Pulmonary artery (tissue), 1 donor: ENCODE measurements around the genes ELF2 and NAA15.

- PRO-cap, result no peak
Measured at GRCh38 chr4:139007805-139008077, 7.8 kb upstream of the NOCT start.

DNA sequence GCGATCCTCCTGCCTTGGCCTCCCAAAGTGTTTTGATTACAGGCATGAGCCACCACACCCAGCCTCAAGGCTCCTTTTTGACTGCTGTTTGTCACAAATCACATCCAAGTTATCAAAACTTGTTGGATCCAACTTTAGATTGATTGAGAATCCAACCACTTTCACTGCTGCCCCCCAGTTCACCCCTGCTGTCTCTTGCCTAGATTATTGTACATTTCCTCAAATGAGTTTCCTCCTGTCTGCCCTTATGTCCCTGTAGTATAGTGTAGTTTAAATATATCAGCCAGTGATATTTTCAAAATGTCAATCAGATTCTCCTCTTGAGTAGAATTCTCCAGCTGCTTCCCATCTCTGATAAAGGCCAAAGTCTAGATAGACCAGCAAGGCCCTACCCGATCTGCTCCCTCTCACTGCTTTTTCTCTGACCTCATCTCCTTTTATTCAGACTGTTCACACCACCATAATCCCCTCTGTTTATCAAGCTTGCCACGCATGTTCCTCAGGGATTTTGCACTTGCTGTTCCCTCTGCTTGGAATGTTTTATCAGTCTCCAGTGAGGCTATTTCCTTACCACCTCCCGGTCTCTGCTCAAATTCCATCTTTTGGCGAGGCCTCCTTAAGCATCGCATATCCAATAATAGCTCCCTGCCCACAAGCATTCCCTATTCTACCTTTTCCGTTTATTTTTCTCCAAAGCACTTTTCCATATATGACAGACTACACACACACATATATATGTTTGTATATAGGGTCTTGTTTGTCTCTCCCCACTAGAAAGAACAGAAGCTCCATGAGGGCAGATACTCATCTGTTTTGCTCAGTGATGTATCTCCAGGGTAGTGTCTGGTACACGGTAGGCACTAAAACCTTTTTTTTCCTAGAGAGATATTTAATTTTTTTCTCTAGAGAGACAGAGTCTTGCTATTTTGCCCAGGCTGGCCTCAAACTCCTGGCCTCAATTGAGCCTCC, 20.1 kb downstream of the NOCT start:
- PRO-cap, result no peak

- PRO-cap, result no peak
Measured at GRCh38 chr4:139082107-139082312, 66.4 kb downstream of the NOCT start.

DNA sequence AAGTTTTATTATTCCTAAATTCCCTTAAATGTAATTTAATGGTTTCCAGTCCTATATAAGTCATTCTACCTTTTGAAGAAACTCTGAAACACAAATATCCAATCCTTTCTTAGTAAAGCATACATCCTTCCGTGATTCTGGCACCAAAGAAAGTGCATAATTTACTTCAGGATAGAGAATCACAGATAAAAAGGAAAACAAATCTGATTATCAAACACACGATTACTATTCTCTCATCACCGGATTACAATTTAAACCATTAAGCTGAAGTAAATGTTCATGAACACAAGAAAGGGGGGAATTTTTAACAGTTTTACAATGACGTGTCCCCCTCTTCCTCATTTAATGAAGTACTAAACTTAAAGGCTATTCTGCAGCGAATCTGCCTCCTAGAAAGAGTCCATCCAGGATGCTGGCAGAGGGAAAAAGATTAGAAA, 1.5 kb downstream of the ELF2 start:
- PRO-cap, result no peak

DNA sequence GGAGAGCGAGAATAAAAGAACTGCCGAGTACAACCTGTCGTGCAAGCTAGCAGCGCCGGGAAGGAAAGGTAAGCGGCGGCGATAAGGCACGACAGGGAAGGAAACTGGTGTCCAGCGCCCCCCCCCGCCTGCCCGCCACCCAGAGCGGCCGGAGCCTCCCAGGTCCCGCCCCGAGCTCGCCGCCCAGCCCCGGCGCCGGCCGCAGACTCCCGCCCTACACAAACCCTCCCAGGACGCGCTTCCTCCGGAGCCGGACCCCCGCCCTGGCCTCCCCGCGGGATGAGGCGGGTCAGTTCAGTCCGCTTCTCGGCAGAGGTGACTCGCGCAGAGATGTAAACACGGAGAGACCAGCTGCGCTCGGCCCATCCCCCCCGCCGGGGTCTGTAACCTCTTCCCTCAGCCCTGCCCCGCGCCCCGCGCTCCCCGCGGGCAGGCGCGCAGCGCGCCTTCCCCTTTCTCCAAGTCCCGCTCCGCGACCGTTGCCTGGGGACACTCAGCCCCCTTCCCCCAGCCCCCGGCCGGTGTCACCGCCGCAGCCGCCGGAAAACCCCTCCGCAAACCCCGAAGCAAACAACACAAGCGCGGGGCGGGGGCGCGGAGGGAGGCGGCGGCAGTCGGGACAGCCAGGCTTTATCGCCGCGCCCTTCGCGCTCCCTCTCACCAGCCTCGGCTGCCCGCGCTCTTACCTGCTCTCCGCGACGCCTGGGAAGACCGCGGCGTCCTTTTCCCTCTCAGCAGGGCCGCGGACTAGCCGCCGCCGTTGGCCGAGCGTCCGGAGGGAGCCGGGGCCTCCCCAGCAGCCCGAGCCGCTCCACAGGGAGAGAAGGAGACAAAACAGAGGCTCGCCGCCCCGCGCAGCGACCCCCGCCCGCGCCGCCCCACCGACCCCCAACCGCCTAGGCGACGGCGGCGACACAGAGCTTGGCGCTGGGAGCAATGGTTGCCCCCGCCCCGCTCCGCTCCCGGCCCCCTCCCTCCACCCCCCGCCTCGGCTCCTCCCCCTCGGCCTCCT, at the start of gene ELF2:
Gene ELF2 (minus strand): TSS at position 938 of the 1,012 bp plus-strand sequence.
- PRO-cap, result bidirectional peak, plus-strand start at position 231 of the sequence, minus-strand start at position 83 of the sequence; bidirectional peak, plus-strand start at position 578 of the sequence, minus-strand start at position 459 of the sequence; bidirectional peak, plus-strand start outside the sequence, minus-strand start at position 938 of the sequence

- PRO-cap, result bidirectional peak, plus-strand start at chr4:139301527, minus-strand start at chr4:139301311
Measured at GRCh38 chr4:139301136-139301837, at the start of gene NAA15. Gene NAA15, plus strand, starts transcription at chr4:139301505.

DNA sequence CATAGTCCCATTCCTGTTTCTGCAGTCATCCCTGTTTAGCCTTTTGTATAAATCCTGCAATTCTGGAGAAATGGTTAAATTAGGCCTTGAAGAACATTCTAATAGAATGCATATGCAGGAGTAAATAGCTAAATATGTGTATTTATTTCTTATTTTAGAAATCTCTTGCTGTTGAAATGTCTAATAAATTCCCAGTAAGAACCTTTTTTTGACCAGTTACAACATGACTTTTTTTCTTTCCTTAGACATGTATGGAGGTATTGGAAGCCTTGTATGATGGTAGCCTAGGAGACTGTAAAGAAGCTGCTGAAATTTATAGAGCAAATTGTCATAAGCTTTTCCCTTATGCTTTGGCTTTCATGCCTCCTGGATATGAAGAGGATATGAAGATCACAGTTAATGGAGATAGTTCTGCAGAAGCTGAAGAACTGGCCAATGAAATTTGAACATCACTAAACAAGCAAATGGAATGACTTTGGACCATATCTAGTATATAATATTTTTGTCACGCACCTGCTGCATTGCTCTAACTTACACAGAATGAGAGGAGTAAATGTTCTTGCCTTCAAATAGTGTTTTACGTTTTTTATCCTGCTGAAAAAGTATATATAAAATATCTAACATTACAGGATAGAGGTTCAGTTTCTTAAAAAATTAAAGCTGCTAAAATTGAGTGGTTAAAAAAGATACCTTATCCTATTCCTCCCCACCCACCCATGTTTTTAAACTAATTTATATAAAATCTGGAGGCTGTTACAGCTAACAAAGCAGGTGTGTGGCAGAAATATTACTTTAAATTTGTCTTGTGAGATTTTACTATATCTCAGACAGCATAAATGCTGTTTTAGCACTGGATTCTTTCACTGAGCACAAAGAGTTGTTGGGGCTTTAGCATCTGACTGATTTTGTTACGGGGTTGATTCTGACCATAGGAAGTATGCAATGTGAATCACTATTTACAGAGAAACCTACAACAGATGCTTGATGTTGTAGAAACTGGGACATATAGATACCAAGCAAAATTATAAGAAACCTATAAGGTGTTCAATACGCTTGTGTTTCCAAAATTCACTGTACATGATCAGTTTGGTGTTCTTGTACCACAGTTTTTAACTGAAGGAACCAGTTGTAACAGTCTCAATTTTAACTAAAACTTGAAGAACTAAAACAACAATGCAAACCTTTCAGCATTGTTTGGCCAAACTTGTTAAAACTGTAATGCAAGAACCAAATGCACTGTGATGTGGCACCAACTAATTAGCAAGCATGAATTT, 65.8 kb upstream of the RAB33B start:
- PRO-cap, result no peak

GRCh38 chr4:139535355-139535832, 20.6 kb downstream of the SETD7 start:
- PRO-cap, result no peak

- PRO-cap, result bidirectional peak, plus-strand start at chr4:139555344, minus-strand start at chr4:139555225; bidirectional peak, plus-strand start at chr4:139555808, minus-strand start at chr4:139555507
Measured at GRCh38 chr4:139554877-139556022, 769 bp downstream of the SETD7 start.

DNA sequence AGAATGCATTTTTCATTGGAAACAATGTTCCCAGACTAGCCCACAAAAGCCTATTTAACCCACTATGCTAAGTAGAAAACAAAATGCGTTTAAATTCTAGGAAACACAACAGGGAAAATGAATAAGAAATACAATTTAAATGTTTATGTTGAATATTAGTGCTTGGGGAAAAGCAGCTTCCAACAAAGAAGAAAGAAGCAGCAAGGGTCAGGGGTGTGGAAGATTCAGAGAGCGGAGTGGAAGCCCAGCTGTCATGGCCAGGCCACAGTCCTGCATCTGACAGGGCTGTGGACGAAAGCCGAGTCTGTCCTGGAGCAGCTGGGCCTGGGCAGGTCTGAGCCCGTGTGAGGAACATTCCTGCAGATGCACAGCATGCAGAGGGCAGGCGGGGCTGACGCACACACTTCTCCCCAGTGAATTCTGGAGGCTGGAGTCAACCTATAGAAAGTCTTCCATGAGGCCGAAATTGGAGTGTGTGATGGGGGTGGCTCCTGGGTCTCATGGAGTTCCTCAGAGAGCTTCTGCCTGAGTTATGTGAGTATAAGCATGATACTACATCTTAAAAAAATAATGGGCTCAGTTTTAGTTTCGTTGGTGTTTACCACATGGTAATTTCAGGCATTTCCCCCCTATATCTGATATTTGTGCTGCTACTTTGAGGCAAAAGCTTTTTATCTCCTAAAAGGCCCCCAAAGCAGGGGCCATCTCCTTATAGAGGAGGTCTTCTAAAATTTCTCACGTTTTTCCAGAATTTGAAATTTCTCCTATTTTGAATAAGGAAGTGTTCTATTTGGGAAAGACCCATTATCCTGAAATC, 12.6 kb upstream of the SETD7 start:
- PRO-cap, result no peak

GRCh38 chr4:139633097-139633992, 32.3 kb upstream of the MGST2 start:
- PRO-cap, result no peak

DNA sequence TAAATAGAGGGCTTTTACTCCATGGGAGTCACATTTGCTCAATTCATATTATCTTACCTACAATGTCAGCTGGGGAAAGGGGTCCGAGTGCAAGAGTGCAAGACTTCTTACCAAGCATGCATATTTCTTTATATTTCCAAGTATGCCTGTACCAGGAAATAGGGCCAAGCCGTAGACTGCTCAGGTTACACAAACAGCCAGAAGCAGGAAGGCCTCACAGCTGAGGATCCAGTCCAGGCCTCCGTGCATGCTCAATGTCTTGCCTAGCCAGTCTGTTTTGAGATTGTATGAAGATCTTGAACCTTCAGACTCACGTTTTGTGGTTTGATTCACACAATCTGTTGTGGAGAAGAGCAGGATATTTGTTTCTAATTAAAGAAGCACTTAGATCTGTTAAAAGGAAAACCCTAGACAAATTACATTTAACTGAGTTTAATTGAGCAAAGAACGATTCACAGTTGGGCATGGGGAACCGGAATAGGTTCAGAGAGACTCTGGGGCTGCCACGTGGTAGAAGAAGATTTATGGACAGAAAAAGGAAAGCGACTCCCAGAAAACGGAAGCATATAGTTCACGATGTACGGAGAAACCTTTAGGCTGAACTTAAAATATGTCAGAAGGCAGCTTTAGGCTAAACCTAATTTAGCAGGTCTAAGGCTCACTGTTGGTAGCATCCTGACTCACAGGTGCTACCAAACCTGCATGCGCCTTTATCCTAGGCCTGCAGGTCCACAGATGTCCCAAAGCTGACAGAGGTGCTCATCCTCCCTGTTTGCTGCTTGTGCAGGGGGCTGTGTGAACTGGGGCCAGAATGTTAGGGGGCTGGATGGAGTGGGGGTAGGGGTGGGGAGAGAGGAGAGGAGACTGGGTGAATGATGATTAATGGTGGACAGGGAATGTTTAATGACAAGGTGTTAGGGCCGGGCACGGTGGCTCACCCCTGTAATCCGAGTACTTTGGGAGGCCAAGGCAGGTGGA, 1.3 kb downstream of the MGST2 start:
- PRO-cap, result no peak

- PRO-cap, result unidirectional peak, plus-strand start at chr4:139734389
Measured at GRCh38 chr4:139734032-139734661, 68.5 kb downstream of the MGST2 start.

DNA sequence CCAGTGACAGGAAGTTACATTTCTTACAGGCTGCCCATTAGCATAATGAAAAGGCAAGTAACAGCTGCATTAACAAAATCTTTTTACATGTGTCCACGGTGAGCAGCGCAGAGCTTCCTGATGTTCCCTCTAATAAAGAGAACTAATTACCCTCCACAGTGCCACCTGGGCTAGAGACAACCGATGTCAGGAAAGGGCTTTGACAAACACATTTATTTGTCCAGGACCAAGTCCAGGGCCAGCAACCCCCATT, 176.1 kb downstream of the MGST2 start:
- PRO-cap, result no peak

DNA sequence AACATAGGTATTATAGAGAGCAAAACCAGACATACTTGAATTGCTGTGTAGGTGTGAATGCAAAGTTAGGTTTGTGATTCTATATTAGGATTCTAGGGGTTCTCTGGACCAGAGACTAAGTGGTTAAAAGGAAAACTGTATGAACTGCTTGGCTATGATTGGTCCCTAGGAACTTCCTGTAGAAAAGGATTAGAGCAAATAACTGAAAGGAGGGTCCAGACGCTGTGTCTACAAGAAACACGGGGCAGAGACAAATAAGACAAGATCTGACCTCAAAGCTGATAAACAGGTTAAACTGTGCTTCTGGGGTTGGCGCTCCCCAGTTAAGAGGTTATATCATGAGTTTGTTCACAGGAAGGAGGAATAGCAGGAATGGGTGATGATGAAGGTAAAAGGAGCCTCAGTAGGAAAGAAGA, 183.6 kb downstream of the MGST2 start:
- PRO-cap, result no peak

DNA sequence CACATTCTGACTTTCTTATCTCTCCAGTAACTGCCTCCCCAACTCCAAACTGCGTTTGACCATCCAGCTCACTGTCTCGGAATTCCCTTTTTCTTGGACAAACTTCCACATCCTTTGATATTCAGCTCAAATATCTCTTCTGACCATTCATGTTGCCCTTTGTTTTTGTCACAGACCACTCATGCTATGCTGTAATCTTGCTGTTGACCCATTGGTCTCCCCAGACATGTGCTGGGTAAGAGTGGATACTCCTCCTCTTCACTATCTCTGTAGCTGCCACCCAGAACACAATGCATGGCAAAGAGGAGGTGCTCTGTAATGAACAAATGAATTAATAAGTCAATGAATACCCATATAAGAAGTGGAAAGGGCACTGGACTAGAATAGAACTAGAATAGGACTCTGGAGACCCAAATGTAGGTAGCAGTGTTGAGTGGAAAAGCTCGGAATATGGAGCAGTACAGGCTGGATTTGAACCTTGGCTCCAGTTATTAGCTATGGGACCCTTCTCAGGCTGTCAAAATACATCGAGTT, 196.8 kb downstream of the MGST2 start:
- PRO-cap, result no peak

GRCh38 chr4:139890145-139891279, 224.9 kb downstream of the MGST2 start:
- PRO-cap, result no peak

GRCh38 chr4:139901840-139902560, 236.4 kb downstream of the MGST2 start:
- PRO-cap, result no peak

GRCh38 chr4:139965422-139966039, 188.5 kb downstream of the MAML3 start:
- PRO-cap, result no peak

GRCh38 chr4:139998500-139999314, 155.3 kb downstream of the MAML3 start:
- PRO-cap, result no peak